Panc1 (cell line): ENCODE results near the genes PLCD4 and WNT6.

DNA sequence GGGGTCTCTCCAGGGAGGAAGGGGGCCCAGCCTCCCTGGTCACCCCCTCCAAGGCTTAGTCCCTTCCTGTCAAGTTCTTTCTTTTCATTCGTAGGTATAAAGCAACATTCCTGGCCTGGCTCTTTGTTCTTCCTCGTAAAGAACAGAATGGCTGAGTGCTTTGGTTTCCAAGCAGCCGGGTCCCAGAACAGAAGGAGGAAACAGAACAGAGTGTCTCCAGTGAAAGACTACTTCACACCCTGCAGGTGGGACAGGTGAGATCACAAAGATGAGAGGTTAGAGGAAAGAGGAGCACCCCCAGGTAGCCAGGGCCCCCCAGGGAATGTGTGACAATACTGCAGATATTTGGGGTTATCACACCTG is 139.8 kb downstream of the TNS1 start:
- RRBS, 2 experiments = no CpG with 5 or more reads among the region's 3 CpGs

DNA sequence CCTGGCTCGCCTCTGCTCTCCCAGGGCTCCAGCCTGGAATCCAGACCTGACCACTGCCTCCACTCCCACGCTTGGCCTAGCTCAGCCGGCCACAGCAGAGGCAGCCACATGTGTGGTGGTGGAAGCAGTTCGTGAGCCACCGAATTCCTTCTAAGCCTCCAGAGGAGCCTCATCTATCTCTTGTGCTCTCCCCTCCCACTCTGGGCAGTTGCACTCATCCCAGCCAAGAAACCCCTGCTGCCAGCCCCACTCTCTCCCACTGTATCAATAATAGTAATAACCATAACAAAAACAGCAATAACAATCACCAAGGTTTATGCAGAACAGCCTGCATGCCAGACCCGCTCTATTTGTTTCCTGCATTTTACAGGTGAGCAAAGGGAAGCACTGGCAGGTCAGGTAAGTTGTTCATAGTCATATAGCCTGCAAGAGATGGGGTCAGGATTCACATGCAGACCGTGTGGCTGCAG is 67.3 kb downstream of the TNS1 start:
- RRBS, 2 experiments = no CpG with 5 or more reads among the region's 7 CpGs

GRCh38 chr2:217956848-217957666 is 45.7 kb downstream of the TNS1 start:
- RRBS, 2 experiments = no CpG with 5 or more reads among the region's 16 CpGs

- RRBS, 2 experiments = no CpG with 5 or more reads among the region's 9 CpGs
These were observed 18.9 kb upstream of the TNS1 start for GRCh38 chr2:218021610-218022117.

GRCh38 chr2:218219293-218219544 is 2.2 kb downstream of the ARPC2 start:
- RRBS, 2 experiments = no CpG with 5 or more reads among the region's 7 CpGs

DNA sequence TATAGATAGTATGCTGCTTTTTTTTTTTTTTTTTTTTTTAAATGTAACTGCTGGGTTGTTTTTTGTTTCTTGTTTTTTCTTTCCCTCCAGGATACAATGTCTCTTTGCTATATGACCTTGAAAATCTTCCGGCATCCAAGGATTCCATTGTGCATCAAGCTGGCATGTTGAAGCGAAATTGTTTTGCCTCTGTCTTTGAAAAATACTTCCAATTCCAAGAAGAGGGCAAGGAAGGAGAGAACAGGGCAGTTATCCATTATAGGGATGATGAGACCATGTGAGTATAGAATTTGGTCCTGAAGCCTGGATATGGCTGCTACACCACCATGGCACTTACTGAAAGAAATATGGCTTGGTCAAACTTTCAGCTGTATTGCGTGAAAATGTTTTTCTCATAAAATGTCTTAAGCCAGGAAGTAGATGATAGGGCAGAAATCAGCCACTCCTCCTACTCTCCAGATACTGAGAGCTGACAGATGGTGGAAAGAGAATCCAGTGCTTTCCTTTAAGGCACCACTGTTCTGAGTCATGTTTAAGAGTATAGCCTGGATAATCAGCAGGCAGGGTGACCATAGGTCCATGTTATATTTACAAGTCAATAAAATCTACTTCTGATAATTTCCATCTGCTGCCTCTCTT is 21.7 kb downstream of the ARPC2 start:
- RRBS, 2 experiments = no CpG with 5 or more reads among the region's 3 CpGs

- RRBS, 2 experiments = no CpG with 5 or more reads among the region's 22 CpGs
These were observed 6.9 kb upstream of the GPBAR1 start for GRCh38 chr2:218253447-218254699.

DNA sequence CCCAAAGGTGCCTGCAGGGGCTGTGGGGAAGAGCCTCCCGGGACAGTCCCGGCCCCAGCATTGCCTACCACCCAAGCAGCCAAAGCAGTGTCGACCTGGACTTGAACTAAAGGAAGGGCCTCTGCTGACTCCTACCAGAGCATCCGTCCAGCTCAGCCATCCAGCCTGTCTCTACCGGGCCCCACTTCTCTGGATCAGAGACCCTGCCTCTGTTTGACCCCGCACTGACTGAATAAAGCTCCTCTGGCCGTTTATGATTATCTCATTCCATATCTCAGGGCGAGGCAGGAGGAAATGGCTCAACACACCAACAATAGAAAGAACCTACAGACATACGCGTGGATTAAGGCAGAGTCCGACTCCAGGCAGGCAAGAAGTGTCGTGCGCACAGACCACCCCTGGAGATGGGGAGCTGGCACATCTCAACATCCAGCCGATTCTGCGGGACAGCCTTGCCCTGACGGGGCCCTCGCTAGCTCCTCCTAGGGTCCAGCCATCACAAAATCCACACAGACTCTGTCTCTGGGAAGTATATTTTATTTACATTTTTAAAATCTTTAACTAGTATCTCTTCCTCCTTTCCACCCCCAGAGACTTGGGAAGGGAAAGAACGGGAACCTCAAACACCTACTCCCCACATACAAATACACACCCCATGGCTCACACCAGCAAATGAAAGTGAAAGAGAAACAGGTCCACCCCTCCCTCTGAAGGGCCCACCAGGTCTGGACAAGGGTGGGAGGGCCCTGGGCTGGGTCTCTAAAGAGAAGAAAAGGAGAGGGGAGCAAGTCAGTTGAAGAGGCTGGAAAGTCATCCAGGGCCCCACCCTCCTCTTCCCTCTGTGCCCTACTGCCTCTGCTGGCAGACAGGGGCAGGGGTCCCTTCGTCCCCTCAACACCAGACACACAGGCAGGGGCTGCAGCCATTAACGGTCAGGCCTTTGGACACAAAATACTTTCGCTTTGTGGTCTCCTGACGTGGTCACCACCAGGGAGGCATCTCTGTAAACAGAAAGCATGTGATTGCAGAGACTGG is 3.1 kb downstream of the GPBAR1 start:
- RRBS, 2 experiments = no CpG with 5 or more reads among the region's 22 CpGs

DNA sequence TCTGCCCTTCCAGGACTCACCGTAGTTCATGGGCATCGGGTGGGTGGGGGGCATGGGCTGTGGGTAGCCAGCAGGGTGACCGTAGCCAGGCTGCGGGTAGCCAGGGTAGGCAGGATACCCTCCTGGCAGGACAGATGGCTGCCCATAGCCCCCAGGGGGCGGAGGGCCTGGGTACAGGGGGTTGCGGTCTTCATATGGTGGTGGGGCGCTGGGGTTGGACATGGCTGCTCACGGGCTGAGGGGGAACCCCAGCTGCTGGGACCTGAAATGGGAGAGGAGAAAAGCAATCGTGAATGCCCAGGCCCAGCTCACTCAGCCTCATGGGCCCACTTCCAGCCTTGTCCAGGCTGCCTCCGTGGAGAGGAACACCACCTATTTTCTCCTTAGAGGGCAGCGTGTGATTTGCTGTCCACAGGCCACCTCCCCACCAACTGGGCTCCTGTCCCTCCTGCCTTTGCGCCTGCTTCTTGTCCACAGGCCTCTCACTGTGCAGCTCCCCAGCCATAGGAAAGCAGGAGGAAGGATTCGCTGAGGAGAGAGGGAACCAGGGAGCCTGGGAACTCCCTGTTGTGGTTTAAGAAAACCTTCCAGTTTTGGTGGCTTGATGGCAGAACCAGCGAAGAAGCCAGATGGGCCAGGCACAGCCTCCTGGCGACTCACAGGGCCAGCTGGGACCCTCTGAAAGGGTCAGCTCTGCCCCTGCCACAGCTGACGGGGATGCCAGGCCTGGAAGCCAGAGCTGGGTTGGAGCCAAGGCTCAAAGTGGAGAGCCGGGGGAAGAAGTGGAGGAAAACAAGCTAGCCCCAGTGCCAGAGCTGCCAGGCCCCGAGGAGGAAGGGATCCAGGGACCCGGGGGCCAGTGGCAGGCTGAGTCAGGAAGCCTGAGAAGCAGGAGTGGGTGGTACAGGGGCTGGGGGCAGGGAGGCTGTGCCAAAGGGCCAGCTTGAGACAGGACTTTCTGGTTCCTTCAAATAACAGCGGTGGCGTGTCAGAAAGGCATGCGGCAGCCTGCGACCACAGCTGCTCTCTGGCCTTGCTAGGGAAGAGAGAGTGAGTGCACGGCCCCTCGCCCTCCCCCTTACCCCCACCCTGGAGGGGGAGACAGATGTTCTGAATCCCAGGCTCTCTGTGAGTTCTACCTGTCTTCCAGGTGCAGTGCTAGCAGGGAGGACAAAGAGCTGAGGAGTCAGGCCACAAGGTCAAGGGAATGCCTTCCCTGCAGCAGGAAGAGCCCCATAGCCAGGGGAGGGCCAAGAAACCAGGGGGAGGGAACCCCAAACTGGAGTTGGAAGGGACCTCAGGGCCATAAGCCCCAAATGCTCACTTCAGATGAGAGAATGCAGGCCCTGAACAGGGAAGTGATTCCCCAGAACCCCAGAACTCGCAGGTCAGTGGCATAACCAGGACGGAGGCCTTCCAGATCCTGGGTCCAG is 9.9 kb downstream of the TMBIM1 start:
- RRBS, 2 experiments = 62 to 73% methylated on average over 3 of the region's 27 CpGs

DNA sequence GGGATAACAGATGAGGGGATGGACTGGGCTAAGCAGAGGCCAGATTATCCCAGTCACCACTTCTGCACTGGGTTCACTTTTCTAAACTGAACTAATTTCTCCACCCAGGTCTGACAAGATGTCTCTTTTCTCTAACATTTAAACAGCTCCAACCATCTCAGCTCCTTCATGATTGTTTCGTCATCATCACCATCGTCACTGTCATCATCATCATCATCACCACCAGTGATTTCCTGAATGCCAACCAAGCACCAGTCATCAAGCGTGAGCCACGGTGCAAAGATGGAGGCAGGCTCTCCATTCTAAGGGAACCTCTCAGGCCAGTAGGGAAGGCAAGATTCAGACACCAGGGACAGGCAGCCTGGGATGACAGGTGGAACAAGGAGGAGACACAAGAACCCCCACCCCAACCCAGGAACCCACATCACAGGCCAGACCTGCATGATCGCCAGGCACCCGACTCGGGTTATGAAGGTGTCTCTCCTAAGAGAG is 25.6 kb upstream of the TMBIM1 start:
- RRBS, 2 experiments = no CpG with 5 or more reads among the region's 7 CpGs

- RRBS, 2 experiments = no CpG with 5 or more reads among the region's 14 CpGs
These were observed 4.6 kb downstream of the SLC11A1 start for GRCh38 chr2:218386604-218387192.

- RRBS, 2 experiments = no CpG with 5 or more reads among the region's 12 CpGs
These were observed 932 bp upstream of the CTDSP1 start for GRCh38 chr2:218398860-218399012.

GRCh38 chr2:218405744-218406799 is 6.4 kb downstream of the CTDSP1 start:
- RRBS, 2 experiments = 3 to 4% methylated on average over 23 of the region's 65 CpGs

- RRBS, 2 experiments = no CpG with 5 or more reads among the region's 7 CpGs
These were observed 8.0 kb downstream of the CTDSP1 start for GRCh38 chr2:218407718-218408048.

- RRBS, 2 experiments = 50 to 69% methylated on average over 5 of the region's 9 CpGs
These were observed 6.7 kb downstream of the VIL1 start for GRCh38 chr2:218425606-218426043.

DNA sequence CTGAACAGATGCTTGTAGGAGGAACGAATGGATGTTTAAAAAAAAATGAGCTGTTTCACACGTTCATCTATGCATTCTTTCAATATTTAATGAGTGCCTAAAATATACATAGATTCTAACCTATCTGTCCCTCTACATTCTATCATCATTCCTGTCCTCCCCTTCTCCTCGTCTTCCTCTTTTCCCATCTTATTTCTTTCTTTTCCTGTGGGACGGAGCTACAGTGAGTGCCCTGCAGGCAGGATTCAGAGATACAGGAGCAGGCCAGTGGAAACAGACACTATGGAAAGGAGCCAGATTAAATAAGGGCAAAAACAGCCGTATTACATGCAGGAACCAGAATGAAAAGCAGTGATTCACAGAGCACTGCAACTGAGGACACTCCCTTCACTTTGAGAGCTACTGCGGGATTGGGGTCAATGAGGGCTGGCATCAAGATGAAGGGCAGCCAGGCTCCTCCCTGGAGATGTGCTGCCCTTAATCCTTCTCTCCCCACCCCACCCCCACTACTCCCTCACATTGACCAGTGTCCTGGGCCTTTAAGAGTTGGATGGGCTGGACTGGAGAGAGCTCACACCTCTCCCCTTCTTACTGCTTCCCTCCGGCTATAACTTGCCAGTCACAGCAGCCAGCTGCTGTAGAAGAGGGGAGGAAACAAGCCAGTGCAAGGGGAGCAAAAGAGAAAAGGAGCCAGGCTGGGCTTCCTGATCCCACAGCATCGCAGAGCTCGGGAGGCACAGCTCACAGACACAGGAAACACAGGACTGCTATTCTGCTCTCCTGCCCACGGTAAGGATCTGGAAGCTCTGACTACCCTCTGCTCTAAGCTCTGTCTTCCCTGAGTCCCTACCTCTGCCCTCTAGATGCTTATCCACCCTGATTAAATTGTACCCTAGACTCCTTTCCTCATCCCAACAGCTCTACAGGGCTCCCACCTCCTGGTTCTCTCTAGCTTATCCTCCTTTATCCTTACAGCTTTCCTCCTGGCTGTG is at the start of gene PLCD4:
TSS of gene PLCD4 (plus strand) at position 618 of the 992 bp plus-strand sequence.
- RRBS, 2 experiments = no CpG with 5 or more reads among the region's 10 CpGs

DNA sequence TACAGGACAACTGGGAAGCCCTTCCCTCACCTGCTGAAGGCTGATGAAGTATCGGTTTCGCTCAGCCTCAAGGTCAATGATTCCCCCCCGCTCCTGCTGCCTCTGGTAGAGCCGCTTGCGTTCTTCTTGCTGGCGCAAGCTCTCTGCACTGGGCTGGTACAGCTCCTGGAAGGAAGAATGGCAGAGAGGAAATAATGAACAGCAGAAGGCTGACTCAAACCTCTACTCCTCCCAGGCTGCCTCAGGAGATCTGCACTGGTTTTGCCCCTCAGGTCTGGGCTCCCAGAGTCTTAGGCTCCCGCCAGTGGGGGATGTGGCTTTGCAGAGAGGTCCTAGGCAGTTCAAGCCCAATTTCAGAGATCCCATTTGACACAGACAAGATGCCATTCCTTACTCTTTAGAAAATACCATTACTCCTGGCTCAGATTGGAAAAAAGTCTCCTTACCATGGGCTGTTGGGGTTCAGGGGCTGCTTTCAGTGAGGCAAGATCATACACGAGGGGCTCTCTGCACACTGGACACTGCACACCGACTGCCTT is 5.3 kb downstream of the BCS1L start:
- RRBS, 2 experiments = no CpG with 5 or more reads among the region's 9 CpGs

DNA sequence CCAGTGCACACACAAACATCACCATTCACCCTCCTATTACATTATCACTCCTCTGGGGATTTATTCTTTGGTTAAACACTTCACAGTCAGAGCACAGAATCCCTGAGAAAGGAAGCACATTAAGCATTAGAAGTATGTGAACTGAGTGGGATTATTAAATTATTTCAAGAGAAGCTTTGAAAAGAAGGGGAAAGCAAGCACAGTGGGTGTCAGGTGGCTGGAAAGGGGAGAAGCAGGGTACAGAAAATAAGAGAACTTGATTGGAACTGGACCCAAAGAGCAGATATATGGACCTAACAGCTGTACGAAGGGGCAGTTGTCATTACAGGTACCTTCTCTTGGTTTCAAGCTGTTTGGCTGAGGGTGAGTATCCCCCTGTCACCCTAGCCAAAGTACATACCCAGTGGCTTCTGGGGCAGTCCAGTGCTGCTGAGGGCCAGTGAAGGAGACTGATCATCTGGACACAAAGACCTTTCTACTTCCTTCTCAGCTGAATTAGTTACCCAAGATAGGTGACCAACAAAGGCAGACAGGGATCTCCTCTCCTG is 24.6 kb upstream of the CYP27A1 start:
- RRBS, 2 experiments = no CpG with 5 or more reads among the region's 1 CpG

GRCh38 chr2:218834635-218835202 is 24.9 kb upstream of the WNT6 start:
- RRBS, 2 experiments = no CpG with 5 or more reads among the region's 6 CpGs

GRCh38 chr2:218859294-218860009 is at the start of gene WNT6:
Gene WNT6, plus strand, starts transcription at chr2:218859805.
- RRBS, 2 experiments = 1 to 6% methylated on average over 50 of the region's 84 CpGs